Measurements from ENCODE around the genes GUCA1C and MORC1.

- PRO-cap, 2 experiments, result no peak in any of the 2 experiments
Observed at GRCh38 chr3:105369821-105370172, 3.1 kb downstream of the ALCAM start.

DNA sequence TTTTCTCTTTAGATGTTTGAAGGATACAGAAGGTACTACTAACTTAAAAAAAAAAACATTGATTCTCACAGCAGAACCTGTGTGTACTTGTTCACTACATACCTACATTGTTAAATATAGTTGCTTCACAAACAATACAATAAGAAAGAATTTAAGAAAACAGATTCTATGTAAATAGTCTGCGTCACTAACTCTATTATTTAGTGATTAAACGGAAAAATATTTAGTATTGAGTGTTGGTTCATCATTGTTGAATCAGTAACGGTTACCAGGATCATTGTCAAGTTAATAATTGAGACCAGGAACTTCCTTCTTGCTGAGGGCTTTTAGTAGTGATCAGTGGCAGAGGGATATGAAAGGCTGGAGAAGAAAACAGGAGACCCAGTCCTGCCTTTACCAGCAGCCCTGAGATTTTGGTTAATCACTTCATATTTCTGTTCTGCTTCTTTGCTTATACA, 20.7 kb downstream of the ALCAM start:
- PRO-cap, 2 experiments, result no peak in any of the 2 experiments

DNA sequence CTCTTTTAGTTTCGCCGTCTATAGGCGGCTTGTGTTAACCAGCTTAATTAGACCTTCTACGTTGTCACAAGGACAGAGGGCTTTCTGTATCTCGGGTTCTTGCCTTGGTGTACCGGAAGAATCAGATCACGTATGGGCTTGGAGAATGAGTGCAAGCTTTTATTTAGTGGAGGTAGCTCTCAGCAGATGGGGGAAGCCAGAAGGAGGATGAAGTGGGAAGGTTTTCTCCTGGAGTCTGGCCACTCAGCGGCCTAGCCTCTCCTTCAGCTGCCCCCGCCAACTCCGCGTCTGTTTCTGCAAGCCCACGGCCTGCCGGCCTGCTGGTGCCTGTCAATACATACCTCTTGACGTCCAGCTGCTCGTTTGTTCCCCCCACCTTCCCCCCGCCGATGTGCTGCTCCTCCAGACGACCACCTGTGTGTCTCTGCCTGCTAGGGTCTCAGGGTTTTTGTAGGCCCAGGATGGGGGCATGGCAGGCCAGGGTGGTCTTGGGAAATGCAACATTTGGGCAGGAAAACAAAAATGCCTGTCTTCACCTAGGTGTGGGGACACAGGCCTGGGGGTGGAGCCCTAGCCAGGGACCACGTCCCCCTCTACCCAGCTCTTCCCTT, 137.7 kb downstream of the ALCAM start:
- PRO-cap, 2 experiments, result no peak in any of the 2 experiments

DNA sequence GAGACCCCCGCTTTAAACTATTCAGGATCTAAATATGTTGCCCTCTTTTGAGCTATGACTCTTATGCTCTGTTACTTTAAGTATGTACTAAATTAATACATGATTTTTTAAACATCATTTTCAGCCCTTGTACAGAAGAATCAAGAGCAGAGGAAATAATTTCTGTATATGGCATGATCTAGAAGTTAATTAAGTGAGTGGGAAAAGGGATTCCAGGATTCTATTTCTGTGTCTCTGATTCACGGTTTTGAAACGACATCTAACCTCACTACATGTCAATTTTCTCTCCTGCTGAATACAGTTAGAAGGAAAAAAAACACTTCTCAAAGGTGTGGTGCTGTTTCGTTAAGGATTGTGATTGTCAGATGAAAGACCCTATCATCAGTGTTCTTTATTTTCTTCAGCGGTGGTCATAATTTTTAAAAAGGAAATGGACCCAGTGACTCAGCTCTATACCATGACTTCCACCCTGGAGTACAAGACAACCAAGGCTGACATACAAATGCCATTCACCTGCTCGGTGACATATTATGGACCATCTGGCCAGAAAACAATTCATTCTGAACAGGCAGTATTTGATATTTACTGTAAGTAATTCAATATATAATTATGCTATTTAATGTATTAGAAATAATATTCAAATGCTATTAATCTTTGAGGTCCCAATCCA, 167.7 kb downstream of the ALCAM start:
- PRO-cap, 2 experiments, result no peak in any of the 2 experiments

GRCh38 chr3:105539844-105540323, 173.2 kb downstream of the ALCAM start:
- PRO-cap, 2 experiments, result no peak in any of the 2 experiments

- PRO-cap, 2 experiments, result no peak in any of the 2 experiments
Observed at GRCh38 chr3:105569992-105570660, 203.4 kb downstream of the ALCAM start.

- PRO-cap, 2 experiments, result no peak in any of the 2 experiments
Observed at GRCh38 chr3:105792594-105792820, 76.3 kb downstream of the CBLB start.

DNA sequence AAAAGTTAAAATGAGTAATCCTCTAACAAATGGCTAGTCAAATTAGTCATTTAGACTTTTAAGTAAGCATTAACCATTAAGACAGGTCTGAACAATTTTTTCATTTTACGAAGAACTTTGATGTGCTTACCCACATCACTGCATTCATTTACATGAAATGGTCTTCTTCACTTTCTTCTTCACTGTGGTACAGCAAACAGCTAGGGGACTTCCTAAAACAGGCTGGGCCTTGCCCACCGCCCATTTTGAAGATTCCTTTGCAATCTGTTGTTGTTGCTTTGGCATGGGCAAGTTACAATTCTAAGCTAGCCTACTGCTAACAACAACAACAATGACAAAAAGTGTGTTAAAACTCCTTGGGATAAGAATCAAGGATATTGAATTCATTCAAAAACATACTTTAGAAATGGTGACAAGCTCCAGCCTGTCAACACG, 67.4 kb downstream of the CBLB start:
- PRO-cap, 2 experiments, result no peak in any of the 2 experiments

DNA sequence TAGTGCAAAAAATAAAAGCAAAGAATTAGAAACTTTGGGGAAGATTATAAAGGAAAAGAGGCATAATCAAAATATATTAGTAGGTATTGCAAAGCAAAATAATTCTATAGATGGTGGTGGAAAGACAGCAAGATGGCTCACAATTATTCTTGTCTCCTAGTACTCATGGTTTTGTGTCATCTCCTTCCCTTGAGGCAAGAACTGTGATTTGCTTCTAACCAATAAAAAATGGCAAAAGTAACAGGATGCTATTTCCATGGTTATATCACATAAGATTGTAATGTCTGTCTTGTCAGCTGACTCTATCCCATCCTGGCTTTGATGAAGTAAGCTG, 324.7 kb upstream of the CBLB start:
- PRO-cap, 2 experiments, result no peak in any of the 2 experiments

- PRO-cap, 2 experiments, result no peak in any of the 2 experiments
Observed at GRCh38 chr3:108051786-108052225, 39.0 kb downstream of the CD47 start.

DNA sequence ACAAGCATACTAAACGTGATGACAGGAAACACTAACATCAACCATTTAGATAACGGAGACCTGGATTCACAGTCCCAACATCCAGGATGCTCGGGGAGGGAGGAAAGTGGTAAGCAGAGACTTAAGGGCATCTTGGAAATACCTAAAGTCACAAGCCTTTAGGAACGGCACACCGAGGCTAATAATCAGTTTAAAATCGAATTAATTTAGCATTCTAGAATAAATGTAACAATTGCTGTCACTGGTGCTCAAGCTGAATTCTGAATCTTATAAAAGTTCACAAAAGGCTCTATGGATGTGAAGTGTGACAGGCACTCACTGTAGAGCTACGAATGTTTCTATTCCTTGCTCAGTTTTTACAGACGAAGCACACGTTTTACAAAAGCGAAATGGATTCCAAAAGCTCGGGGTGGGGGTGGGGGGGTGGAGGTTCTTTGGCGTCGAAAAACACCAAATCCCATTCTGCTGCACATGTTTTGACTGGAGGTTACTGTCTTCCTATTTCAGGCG, 1.2 kb downstream of the CD47 start:
- PRO-cap, 2 experiments, result no peak in any of the 2 experiments

DNA sequence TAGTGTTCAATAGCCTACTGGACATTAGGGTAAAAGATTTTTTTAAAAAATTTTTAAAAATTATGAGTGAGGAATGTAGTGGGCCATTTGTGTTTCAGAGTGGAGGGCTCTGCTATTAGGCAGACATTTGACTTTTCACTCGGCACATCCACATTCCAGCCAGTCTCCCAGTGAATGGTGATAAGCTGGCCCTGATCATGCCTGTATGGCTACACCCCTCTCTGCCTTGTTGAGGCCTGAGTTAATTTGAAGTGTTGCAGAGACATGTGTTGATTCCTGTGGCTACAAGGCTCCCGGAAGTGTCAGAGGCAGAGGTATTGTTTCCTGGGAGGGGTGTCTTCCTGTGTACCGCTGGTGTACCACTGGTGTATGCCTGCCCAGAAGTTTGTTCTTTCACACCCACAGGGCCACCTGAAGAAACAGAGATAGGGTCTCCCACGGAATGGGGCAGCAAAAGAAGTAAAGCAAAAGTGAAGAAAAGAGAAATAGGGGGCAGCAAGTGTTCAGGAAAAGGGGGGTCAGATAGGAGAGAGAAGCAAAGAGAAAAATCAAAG, 36.4 kb upstream of the CD47 start:
- PRO-cap, 2 experiments, result no peak in any of the 2 experiments

DNA sequence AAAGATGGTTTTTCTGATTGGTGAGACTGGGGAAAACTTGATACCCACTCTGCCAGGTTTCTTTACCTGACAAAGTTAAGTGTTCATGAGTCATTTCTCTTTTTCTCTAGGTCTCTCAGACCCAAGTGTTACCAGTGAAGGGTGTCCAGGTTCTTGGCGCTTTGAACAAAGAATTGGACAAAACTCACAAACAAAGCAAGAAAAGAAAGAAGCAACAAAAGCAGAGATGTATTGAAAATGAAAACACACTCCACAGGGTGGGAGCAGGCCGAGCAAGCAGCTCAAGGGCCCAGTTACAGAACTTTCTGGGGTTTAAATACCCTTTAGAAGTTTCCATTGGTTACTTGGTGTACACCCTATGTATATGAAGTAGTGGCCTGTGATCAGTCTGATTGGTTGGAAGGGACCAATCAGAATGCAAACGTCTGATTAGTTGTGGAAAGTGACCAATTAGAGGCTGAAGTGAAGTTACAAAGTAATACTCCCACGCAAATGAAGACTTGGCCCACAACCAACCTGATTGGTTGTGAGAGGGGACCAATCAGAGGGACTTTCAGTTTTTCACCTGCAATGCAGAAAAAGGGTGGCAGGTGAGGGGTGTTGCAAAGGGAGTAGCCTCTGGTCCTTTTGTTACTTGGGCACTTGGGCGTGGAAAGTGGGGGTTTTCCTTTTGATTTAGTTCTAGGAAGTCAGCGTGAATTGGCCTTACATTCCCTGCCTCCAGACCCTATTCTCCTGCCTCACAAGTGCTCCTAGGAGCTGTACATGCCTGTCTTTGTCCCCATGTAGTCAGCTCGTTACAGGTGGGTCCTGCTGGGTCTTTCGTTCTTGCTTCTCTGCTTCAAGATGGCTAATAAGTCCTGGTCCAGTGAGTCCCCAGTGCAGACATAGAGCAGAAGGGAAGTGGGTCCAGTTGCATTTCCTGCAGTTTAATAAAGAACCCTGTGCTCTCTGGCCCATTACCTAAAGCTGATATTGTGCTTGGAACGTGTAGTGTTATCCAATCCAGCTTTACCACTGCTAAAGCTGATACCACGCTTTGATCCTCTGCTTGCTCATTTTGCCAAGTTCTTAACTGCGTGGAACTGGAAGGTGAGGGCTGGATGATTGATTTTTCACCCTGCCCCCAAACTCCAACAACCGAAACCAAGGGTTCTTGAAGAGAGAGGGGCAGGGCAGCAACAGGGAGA, 45.8 kb upstream of the CD47 start:
- PRO-cap, 2 experiments, result peak in 1 of 2 experiments; most common plus-strand start position 589 of the sequence (in 1); most common minus-strand start position 1,019 of the sequence (in 1)

DNA sequence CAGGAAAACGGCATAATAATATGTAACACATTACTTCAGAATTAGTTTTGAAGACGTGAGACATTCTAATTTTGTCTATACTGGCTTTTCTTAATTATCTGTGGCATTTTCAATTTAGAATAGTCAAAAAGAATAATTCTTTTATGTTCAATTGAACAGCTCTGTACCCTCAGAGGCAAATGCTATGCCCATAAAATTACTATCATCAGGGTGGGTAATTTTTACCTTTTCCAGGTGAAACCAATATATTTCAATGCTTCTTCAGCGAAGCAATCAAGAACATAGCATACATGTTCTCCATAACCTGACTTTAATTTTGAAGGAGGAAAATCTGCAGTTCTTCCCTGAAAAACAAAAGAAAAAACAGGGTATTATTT, 3.9 kb downstream of the IFT57 start:
- PRO-cap, 2 experiments, result no peak in any of the 2 experiments

- PRO-cap, 2 experiments, result no peak in any of the 2 experiments
Observed at GRCh38 chr3:108297661-108298474, 1.5 kb downstream of the HHLA2 start.

DNA sequence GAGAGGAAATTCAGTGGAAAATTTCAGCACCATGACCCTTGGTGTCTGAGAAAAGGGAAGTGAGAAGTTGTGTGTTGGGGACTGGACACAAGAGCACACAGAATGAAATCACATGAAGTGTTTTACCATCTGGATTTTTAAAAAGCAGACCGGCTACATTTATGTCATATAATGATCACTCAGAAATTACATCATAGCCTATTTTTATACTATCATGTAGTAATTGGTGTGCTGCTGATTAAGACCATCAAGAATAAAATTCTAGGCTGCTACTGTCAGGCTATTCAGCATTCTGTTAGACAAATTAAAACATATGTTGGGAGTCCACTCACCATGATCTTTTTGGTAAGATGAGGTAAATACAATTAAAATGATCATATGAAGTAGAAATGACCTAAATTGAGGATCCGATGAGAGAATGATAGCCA, 18.5 kb upstream of the MYH15 start:
- PRO-cap, 2 experiments, result no peak in any of the 2 experiments

- PRO-cap, 2 experiments, result peak in 2 of 2 experiments; most common minus-strand start chr3:108603901 (in 2)
Observed at GRCh38 chr3:108603724-108604129, 14.2 kb downstream of the DZIP3 start.

DNA sequence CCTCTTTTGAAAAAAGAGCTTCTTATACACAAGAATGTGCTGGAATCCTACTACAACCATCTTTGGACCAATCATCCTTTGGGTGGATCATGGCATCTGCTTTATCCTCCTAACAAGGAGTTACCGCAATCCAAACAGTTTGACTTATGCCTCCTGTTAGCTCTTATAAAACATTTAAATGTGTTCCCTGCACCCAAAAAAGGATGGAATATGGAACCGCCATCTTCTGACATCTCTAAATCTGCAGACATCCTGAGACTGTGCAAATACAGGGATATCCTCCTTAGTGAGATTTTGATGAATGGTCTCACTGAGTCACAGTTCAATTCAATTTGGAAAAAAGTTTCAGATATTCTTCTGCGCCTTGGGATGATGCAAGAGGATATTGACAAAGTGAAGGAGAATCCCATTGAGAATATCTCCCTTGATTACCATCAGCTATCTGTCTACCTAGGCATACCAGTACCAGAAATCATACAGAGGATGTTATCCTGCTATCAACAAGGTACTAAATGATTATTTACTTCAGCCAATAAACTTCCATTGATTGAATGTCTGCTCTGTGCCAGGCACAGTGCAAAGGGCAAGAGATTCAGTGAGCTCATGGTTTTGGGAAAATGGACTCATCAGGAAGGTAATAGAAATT, 54.9 kb downstream of the DZIP3 start:
- PRO-cap, 2 experiments, result no peak in any of the 2 experiments

- PRO-cap, 2 experiments, result no peak in any of the 2 experiments
Observed at GRCh38 chr3:108953654-108954119, at the start of gene GUCA1C. TSS of gene GUCA1C (minus strand) at chr3:108953879.

DNA sequence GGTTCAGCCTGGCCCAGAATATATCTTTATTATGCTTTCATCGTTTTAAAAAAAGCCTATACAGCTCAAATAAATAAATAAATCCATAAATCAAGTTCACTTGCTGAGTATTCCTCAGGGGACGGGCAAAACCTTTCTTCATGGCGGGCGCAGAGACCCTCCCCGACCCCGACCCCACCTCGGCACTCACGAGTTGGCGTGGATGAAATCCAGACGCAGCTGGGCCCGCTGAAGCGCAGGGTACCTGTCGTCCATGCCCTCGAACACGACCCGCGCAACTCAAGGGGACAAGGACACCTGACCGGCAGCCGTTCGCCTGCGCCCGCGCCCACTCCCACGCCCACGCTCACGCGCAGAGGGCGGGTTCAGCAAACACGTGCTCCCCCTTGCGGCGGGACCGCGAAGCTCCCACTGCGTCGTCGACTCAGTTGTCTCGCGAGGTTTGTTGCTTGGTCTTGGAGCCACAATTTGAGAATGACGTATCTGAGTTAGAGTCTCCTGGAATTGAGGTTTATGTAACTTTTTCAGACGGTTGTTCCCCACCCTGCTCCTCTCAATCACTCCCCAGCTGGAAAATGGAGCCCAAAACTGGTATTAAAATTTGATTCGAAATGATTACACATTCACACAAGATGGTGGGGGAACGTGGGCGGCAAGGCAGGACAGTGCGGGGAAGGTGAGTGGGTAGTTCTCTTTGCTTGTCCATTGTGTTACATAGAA, at the start of gene MORC1:
Gene MORC1 (minus strand): TSS at position 330 of the 720 bp plus-strand sequence.
- PRO-cap, 2 experiments, result no peak in any of the 2 experiments